ENCODE measurements around a stretch of chr15.

- PRO-cap: no peak
Measured at GRCh38 chr15:70142190-70142979, 44.7 kb upstream of the TLE3 start.

DNA sequence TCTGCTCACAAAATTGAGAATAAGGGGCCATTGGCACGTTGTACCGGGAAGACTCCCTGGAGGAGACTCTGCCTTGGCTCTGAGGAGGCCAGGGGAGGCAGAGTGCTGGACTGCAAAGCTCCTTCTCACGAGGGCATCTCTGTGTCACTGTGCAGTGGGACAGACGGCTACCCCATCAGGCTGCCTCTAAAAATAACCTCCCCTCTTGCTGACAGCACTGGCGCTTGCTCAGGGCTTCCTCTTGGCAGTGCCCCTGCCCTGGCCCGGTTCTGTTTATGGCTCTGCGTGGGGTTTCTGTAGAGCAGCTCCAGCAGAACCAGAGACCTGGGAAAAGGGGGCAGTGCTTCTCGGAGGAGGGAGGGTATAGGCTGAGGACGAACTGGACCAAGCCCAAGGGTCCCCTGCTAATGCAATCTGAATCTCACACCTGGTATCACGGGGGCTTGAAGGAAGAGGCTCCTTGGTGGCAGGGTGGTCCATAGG, 63.1 kb upstream of the TLE3 start:
- PRO-cap: no peak

- PRO-cap: no peak
Measured at GRCh38 chr15:70257513-70257949, 159.8 kb upstream of the TLE3 start.

GRCh38 chr15:70266406-70266649, 168.6 kb upstream of the TLE3 start:
- PRO-cap: no peak

GRCh38 chr15:70267844-70268329, 170.2 kb upstream of the TLE3 start:
- PRO-cap: no peak

DNA sequence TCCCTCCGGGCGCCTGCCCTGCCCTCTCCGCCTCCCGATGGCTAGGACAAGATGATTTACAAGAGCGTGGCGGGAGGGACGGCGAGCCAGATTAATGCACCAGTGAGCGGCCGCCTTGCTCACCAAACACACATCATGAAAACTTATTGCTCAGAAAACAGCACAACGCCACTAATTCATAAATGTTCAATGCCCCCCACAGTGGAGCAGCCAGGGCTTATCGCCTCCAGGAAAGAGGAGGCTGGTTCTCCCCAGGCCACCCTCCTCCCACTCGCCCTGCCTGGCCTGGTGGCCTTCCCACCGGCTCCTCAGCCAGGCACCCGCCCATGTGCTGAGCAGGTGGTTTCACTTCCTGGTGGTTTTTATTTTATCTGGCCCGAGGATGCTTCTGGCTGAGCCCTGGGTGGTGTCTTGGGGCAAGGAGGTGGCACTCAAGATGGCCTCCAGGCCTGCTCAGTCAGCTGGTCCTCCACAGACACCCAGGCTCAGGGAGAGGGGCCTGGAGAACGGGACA, 285.0 kb downstream of the UACA start:
- PRO-cap: no peak

DNA sequence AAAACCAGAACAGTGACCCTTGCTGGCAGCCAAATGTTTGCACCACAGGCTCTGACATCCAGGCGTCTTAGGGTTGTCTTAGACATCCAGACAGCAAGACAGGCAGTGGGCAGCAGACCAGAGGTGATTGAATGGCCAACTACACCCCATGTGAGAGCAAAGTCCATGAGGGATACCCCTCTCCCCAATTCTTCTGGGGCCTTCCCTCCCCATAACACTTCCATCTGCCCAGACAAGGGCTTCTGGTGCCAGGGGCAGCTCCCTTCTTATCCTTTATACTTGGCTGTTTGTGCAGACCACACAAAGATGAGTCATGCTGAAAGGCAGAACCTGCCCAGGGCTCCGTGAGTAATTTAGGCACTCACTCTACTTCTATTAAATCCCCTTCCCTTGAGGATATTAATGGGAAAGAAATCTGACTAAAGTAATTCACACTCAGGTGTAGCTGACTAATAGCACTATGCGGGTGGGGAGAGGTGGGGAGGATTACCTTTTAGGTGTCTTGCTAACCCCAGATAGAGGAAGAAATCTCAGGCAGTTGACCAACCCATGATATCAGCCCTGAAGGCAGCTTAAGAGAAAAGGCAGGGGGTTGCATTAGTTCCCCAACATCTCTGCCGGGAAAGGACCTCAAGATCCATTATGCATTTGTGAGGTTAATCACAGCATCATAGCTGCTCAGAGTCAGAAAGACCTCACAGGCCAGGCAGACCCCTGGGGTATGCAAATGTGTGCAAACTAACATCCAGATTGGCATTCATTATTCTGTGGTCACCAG, 257.8 kb downstream of the UACA start:
- PRO-cap: no peak

- PRO-cap: no peak
Measured at GRCh38 chr15:70534884-70535609, 228.3 kb downstream of the UACA start.

DNA sequence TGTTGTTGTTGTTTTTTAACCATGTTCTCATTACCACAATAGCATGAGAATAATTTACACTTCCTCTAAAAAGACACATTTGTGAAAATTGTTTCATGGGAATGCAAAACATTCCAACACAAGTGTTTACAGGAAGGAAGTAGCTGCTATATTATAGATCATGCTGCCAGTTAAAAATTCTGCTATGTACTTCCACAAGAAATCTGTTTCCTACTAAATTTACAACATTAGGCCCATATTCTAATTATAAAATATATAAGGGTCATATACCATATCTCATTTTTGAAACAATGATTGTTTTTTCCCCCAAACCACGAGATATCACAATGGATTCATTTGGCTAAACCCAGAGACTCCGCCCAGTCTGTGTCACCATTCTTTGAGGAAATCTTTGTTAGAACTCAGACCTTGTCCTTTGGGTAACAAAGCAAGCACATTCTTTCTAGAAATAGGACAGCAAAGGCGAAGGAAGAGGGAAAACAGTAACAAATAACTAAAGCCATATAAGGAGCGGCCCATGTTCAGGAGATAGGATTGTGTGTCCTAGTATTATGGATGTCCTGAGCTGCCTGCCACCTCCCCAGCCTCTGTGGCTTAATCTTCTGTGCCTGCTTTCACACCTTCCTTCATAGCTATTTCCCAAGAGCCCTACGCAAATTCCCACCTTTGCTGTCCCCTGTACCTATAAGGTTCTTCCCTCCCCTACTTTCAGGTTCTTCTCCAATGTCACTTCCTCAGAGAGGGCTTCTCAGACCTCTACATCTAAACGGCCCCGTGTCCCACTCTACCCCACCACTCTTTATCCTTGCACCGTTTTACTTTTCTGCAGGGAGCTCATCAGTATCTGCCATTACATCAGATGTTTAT, 59.9 kb downstream of the UACA start:
- PRO-cap: no peak

DNA sequence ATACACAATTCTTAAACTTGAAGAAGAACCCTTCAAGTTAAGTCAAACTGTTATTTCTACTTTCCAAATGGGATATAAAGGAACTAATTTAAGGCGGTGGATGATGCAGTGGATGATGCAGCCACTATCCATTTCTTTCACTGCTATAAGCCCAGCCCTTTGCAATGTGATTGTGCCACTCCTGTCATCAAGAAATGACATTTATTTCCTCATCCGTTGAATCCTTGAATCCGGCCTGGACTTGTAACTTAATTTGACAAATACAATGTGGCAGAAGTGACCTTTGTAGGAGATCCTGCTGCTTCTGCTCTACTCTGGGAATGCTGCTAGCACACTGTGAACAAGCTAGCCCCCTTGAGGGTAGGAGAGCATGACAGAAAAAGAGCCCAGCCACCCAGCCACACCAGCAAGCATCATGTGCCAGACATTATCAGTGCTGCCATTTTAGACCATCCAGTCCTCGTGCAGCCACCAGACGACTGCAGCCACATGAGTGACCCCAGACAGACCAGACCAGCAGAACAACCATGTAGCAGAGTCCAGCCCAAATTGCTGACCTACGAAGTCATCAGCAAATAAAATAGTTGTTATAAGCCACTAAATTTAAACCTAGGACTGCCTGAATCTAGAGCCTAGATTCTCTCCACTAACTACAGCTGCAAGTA, 47.4 kb downstream of the UACA start:
- PRO-cap: no peak

- PRO-cap: no peak
Measured at GRCh38 chr15:70740009-70740390, 23.4 kb downstream of the UACA start.

DNA sequence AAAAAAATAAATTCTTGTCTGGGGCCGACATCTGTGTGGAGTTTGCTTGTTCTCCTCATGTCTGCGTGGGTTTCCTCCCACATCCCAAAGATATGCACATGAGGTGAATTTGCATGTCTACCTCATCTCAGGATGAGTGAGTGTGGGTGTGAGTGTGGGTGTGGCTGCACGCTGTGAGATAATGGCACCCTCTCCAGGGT, 25.8 kb upstream of the UACA start:
- PRO-cap: no peak

DNA sequence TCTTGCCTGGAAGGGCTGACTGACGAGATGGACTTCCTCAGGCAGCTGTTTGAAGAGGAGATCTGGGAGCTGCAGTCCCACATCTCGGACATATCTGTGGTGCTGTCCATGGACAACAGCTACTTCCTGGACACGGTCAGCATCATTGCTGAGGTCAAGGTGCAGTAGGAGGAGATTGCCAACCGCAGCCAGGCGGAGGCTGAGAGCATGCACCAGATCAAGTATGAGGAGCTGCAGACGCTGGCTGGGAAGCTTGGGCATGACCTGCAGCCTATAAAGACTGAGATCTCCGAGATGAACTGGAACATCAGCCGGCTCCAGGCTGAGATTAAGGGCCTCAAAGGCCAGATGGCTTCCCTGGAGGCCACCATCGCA, 5.4 kb upstream of the LARP6 start:
- PRO-cap: no peak

- PRO-cap: no peak
Measured at GRCh38 chr15:70867834-70868142, 13.8 kb upstream of the LARP6 start.

GRCh38 chr15:71116018-71116385, 731 bp downstream of the THSD4 start:
- PRO-cap: unidirectional peak, minus-strand start at chr15:71116243

- PRO-cap: no peak
Measured at GRCh38 chr15:71202551-71203201, 87.4 kb downstream of the THSD4 start.

DNA sequence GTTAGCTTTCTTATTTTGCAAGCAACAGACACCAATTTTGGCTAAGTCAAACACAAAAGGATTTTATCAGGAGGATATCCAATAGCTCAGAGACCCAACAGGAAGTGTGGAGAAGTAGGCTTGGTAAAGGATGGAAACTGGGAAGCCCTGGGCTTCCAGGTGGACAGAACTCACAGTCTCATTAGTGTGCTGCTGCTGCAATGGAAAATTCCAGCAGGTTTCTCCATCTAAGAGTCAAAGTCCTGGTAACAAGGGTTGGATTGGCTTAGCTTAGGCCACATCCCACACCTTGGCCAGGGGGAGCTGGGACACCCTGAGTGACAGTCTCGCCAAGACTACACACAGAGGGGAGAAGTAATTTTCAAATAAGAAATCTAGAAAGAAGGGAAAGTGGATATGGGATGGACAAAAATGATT, 158.5 kb downstream of the THSD4 start:
- PRO-cap: no peak

DNA sequence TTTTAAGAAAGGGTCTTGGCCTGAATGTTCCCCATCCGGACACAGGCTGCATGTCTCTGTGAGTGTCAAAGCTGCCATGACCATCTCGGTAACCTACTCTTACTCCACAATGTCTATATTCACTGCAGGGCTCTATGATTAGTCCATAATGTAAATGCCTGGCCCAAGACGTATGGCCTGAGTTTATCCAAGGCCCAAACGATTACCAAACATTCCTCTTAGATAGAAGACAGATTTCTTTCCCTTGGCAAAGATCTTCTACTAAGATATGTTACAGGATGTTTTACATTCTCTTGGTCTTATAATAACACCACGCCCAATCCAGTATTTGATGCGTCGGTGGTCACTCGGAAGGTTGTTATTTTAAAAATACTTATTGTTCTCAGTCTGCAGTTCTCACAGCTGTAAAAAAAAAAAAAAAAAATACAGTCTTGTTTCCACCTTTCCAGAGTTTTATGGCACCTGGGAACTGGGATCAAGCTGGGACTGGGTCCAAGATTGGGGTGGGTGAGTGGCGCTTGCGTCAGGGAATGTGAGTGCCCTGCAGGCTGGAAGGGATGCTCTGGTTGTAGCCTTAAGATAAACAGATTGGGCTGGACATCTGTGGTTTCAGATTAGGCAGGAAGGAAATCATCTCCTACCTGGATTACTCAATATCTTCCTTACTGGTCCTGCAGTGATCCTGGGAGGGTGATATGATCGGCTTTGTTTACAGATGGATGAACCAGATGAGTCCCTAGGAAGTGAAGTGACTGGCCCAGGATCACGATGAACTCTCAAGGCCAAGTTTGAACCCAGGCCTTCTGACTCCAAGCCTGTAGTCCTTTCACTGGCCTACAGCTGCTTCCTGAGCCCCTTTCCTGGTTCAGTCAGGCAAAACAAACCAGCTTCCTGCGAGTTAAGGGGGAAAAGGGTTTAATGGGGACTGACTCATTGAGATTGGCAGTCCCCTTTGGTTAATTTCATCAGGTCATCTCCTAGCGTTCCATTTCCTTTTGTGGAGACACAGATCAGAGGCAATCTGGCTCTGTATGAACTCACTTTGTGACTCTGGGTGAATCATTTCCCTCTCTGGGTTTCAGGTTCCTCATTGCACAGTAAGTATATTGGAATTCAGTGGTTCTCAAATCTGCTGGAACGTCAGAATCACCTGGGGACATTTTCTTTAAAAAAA, 179.6 kb downstream of the THSD4 start:
- PRO-cap: no peak

DNA sequence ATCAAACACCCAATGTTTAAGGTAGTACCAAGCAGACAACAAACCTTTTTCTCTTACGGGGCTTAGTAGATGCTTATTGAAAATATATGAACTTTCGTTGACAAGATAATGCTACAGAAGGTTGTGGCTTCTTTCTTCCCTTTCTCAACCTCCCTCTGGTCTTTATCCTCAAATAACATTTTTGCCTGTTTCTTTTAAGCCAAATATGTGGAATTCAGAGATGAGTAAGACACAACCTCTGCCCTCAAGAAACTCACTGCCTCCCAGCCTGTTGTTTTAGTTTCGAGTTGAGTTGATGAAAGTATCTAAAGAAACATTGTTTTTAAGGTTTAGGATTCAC, 218.5 kb downstream of the THSD4 start:
- PRO-cap: no peak

GRCh38 chr15:71662305-71662822, 148.0 kb upstream of the NR2E3 start:
- PRO-cap: no peak